ENCODE measurements around a stretch of chr17.

GRCh38 chr17:49390035-49390424 lies 24.7 kb downstream of the PHB1 start:
- PRO-cap: no peak

DNA sequence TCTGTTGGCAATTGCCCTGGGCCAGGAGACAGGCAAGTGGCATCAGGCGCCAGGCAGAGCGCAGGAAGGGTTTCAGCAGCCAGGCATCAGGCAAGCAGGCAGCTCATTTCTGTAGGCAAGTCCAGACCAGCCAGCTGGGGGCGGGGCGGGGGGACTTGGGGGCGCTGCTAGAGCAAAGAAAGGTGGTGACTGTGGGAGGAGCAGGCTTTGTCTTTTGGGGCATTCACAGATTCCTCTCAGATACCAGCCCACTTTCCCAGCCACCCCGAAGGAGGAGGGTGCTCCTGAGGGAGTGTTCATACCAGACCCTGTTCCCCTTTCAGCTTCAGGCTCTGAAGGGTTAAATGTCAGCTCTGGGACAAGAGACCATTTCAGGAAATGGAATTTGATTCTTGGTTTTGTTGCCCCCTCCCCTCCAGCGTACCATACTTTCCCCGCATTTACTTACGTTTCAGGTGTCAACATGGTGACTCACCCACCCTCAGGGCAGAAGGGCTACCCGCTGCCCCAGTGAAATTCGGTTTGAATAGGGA lies 13.1 kb downstream of the NGFR start:
- PRO-cap: no peak

- PRO-cap: no peak
These were observed 1.9 kb downstream of the NXPH3 start for GRCh38 chr17:49577576-49578006.

GRCh38 chr17:49795255-49795534 lies 6.7 kb downstream of the KAT7 start:
- PRO-cap: no peak

DNA sequence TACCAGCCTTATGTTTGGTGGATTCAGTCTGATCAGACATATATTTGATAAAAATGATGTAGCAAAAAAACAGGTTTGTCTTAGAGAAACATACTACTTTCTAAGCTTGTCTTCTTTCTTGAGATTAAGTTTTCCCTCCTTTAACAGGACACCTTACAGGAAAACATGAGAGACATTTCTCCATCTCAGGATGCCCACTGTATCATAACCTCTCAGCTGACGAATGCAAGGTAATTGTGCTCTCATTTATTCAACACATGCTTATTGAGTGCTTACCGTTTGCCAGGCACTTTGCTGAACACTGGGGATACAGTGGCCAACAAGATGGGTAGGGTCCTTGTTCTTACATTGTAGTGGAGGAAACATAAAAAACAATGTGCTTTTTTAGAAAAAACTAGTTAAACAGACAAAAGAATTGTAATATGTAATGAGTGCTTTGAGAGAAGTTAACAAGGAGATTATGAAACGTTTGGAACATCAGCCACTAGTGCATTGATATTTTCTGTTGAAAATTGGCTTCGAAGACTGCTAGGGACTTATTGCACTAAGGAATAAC lies 16.8 kb downstream of the KAT7 start:
- PRO-cap: no peak

DNA sequence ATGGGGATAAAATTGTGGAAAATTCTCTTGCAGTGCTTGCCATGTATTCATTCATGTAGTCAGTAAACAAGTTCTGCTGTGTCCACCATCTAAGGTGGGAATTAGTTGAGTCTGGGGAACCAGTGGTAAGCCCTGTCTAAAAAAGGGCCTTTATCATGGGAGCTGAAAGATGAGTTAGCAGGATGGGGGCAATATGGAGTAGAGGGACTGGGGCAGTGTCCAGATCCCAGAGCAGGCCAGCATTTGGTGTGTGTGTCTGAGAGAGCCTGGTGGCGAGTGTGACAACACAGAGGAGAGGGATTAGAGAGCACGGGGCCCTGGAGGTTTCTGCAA lies 12.5 kb downstream of the TAC4 start:
- PRO-cap: no peak

DNA sequence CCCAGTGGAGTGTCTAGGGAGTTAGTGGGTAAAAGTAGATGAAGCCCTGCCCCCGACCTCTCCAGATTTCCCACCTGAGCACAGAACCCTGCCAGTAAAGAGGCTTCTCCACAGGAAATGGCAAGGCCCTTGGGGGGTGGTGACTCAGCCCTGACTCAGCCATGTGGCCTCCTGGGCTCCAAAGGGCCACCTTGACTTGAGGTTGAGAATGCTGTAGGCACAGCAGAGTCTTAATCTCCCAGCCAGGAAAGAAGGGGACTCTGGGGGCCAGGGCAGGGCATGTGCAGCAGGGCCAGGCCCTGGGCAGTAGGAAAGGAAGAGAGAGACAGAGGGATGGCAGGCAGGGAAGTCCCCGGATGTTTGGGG lies 4.9 kb upstream of the ITGA3 start:
- PRO-cap: no peak

GRCh38 chr17:50059775-50060269 lies 3.9 kb downstream of the ITGA3 start:
- PRO-cap: no peak

GRCh38 chr17:50111961-50112786 lies 17.0 kb downstream of the PDK2 start:
- PRO-cap: no peak

GRCh38 chr17:50123380-50124276 lies 6.3 kb downstream of the SAMD14 start:
- PRO-cap: no peak

DNA sequence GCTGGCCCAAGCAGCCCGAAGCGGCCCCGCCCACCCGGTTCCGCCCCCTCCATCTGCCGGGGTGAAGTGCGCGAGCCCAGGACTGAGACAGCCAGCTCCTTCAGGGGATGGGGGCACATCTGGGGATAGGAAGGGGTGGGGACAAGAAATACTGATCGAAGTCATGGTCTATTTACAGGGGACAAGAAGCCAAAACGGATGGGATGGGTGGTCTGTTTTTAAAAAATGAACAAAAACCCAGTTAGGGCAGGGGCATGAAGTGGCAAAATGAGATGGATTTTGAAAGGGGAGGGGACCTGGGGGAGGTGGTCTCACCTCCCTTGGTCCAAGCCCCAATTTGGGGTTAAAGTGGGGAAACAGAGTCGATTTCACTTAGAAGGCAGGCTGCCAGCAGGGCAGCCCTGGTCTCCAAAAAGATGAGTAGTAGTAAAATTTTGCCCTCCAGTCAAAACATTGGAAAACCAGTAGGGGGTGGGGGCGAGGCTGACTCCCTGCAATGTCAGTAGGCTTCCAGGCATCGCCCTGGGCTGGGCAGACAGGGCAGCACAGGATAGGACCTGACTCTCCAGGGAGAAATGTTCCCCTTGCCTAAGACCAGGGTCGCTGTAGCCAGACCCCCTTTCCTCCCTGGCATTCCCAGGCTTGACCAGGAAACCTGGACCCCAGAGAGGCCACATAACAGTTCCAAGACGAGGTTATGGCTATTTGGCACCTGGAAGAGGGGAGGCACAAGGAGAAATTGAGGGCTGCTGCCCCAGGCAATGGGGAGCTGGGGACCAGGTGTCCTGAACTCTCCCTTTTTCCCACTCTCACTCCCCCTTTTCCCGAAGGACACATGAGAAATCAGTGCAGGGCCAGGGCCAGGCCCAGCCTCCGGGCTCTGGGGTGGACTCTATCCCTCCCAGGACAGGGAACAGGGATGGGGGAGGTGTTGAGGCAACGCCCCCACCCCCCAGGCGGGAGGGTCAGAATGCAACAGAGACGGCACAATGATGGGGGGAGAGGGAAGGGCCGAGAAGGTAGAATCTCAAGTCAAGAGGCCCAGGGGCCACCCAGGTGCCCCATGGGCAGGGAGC lies 4.2 kb upstream of the SAMD14 start:
- PRO-cap: no peak

DNA sequence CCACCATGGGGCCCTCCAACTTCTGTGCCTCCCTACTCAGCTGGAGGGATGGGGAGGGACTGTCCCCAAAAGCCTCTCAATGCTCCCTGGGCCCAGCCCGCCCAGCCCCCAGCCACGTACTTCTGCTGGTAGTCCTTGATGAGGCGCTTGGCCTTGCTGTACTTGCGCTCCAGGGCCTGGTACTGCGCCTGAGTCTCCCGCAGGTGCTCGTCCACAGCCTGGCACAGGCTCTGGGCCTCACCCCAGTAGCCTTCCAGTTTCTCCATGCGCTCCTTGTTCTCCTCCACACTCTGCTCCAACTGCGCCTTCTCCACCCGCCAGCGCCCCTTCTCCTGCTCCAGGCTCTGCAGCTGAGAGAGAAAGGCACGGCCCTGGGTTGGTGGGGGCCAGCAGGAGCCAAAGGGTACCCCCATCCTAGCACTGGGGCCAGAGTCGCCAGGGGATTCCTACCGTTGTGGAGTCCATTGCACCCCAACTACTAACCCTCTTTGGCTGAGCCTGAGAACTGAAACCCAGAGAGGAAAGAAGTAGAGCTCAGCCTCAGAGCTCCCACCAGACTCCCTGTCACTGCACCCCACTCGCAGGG lies 6.0 kb upstream of the SAMD14 start:
- PRO-cap: no peak

- PRO-cap: no peak
These were observed 789 bp upstream of the PPP1R9B start for GRCh38 chr17:50151348-50151584.

- PRO-cap: unidirectional peak, minus-strand start at chr17:50151795; bidirectional peak, plus-strand start at chr17:50152185, minus-strand start at chr17:50152000
These were observed 1.5 kb upstream of the PPP1R9B start for GRCh38 chr17:50151585-50152695.

GRCh38 chr17:50198924-50199603 lies 2.4 kb downstream of the COL1A1 start:
- PRO-cap: no peak

- PRO-cap: no peak
These were observed 7.3 kb upstream of the COL1A1 start for GRCh38 chr17:50208858-50209085.

DNA sequence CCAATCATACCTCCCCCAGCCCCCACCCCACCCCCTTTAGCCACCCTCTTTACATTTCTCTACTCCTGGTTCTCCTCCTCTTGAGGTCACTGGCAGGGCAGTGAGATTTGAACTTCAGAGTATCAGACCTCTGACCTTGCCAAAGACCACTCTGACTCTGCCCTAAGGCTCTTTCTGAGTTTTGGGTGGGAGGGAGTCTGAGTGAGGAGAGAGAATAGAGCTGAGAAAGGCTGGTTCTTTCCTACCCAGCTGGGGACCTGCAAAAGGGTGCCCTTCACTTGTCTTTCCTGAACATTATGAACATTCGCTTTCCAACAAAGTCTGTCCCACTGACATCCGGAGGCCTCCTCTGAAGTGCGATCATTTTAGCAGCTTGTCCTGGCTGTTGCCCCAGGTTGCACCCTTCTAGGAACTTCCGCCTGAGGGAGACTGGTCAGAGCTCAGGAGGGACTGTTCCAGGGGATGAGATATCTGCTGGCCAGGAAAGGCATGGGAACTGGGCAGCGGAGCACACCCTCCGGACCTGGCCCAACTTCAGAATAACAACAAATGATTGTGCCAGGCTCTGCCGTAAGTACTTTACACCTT lies 10.2 kb upstream of the COL1A1 start:
- PRO-cap: no peak

GRCh38 chr17:50258995-50259325 lies 15.3 kb upstream of the TMEM92 start:
- PRO-cap: no peak

GRCh38 chr17:50275204-50275606 lies 939 bp downstream of the TMEM92 start:
- PRO-cap: no peak

GRCh38 chr17:50286054-50286576 lies 11.8 kb downstream of the TMEM92 start:
- PRO-cap: no peak